Metastatic Breast Carcinoma in the Ovary (tissue), 3 donors: ENCODE results near the genes BMP15, MAGED1, FAM156A, GPR173 and HSD17B10.

DNA sequence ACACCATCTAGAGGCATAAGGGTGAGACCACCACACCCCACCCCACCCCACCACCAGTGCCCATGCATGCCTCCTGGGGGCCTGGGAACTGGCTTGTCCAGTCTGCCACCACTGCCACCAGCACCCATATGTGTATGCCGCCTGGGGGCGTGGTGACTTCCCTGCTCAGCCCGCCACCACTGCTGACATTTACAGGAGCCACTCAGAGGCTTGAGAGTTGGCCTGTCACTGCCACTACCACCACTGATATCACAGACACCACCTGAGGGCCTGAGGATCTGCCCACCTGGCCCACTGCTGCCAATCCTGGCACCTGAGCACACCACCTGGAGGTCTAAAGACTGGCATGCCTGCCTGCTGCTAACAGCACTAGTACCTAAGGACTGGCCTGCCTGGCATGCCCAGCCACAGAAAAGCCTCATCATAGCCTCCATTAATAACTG lies 20.3 kb upstream of the BMP15 start:
- PRO-cap, 3 experiments = no peak in any of the 3 experiments

- PRO-cap, 3 experiments = no peak in any of the 3 experiments
These were observed at the start of gene BMP15 for GRCh38 chrX:50910369-50910991. Gene BMP15, plus strand, starts transcription at chrX:50910735.

DNA sequence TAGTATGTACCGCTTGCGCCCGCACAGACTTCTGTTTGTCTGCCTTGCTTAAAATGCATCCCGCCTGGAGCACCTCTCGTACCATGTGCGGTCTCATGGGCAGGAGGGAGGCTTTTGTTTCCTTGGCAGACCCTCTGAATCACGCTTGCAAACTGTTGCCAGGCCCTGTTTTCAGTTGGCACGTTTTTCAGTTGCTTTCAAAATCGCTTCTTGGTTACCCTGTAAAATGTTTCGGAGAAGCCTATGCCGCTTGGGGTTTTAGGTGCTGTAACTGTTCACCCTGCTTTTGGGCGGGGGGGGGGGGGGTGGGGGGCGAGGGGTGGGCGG lies 799 bp downstream of the NUDT10 start:
- PRO-cap, 3 experiments = no peak in any of the 3 experiments

DNA sequence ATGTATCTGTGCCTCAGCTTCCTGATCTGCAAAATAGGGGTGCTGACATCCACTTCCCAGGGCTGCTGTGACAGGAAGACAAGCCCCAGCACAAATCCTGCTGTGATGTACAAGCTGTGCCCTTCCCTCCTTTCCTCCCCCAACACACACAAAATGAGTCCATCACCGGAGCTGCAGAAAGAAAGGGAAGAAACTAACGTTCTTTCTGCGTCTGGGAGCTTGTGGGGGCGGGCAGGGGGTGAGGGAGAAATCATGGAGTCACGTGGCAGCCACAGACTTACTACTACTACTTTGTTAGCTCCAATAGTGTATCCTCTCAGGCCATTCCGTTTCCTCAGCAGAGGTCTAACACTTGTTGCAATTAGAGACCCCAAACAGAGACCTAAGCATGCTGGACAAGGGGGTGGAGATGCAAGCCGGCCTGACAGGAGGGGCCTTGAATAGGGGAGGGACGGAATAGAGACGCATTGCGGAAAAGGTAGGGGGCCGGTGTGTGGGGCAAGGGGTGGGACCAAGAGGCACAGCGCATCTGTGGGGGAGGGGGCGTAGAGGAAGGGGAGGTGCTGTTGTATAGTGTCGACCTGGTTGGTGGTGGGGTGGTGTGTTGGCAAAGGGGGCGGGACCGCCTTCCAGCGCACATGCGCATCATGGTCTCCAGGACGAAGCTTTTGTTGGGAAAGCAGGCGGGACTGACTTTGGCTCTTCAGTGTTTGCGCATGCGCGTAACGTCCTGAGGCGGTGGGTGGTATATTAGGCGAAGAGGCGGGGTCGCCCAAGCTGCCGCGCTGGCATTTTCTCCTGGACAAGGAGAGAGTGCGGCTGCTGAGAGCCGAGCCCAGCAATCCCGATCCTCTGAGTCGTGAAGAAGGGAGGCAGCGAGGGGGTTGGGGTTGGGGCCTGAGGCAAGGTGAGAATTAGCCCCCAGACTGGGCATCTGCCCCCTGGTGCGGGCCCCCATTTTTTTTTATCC lies at the start of gene MAGED1:
TSS of gene MAGED1 (plus strand) at position 775 of the 970 bp plus-strand sequence.
- PRO-cap, 3 experiments = peak in 3 of 3 experiments; most common plus-strand start position 777 of the sequence (in 3); most common minus-strand start position 531 of the sequence (in 2)

- PRO-cap, 3 experiments = no peak in any of the 3 experiments
These were observed at the start of gene FAM156A for GRCh38 chrX:52958264-52958749. Gene FAM156A, minus strand, starts transcription at chrX:52958518.

GRCh38 chrX:52983209-52983710 lies 24.9 kb upstream of the FAM156A start:
- PRO-cap, 3 experiments = no peak in any of the 3 experiments

GRCh38 chrX:53048092-53049299 lies at the start of gene GPR173:
Gene GPR173, plus strand, starts transcription at chrX:53048789.
- PRO-cap, 3 experiments = peak in 2 of 3 experiments; most common plus-strand start chrX:53048745 (in 1); most common minus-strand start chrX:53048333 (in 2)

DNA sequence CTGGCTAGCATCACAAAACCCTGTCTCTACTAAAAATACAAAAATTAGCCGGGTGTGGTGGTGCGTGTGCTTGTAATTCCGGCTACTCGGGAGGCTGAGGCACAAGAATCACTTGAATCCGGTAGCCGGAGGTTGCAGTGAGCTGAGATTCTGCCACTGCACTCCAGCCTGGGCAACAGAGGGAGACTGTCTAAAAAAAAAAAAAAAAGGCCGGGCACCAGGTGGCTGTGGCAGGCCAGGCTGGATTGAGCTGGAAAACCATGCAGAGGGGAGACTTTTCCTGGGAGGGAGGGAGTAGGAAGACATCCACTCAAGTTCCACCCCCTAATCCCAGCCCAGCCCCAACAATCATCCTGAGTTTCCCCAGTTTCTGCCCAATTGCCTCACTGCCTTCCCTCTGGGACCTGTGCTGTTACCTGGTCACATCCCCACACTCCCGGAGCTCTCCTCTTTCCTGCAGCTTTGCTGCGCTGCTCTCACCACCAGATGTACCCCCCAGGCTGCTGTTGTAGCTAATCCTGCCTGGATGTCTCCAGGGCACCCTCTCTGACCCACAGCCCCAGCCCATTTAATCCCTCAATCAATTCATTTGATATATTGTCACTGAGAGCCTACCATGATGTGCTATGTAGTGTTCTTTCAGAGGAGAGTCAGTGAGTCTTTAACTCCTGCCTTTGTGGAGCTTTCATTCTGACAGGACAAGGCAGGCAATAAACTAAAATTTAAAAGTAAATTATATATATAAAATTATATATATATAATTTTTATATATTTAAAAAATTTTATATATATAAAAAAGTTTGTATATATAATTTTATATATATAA lies 8.9 kb upstream of the TSPYL2 start:
- PRO-cap, 3 experiments = no peak in any of the 3 experiments

GRCh38 chrX:53190973-53191461 lies 34.0 kb downstream of the KDM5C start:
- PRO-cap, 3 experiments = no peak in any of the 3 experiments

GRCh38 chrX:53248576-53249443 lies 23.8 kb upstream of the KDM5C start:
- PRO-cap, 3 experiments = no peak in any of the 3 experiments

GRCh38 chrX:53403529-53404234 lies 18.8 kb downstream of the SMC1A start:
- PRO-cap, 3 experiments = no peak in any of the 3 experiments

DNA sequence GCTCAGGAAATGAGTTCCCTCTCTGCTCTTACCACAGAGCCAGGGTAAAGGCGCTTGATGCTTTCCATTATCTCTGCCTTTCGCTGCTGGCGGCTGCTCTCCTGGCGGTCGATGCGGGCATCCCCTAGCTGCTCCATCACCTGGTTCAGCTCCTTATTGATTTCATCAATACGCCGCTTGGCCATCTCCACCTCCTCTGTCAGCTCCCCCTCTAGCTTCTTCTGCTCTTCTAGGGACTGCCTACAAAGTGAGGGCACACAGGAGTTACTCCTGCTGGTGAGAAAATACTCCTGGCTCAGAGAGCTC lies 13.5 kb downstream of the SMC1A start:
- PRO-cap, 3 experiments = no peak in any of the 3 experiments

DNA sequence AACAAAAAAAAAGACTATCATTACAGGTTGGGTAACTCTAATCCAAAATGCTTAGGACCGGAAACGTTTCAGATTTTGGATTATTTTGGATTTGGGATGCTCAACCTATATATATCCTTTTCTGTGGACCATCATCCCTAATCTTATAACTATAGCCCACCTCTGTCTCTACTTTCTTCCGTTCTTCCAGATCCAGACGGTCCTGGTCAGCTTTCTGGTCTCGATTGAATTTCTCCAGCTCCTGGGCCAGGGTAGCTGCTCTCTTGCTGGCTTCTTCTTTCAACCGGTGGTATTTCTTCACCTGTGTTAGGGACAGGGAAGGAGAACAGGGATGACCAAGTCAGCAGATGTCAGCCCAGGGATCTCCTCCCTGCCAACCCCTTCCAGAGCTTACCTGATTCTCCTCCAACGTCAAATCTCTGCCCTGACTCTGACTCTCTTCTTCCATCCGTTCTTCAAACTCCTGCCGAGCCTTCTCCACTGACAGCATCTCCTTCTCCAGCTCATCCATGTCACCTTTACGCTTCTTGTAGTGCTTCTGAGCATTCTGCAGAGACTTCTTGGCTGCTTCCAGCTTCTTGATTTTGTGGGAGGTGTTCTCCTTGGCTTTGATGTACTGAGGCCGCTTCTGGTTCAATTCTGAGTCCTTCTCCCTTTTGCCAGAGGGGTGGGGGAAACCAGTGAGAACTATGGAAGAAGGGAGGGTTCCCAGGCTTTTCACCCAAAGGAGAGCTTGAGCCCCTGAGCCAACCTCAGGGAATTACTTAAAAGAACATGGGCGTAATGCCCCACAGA lies 10.7 kb downstream of the SMC1A start:
- PRO-cap, 3 experiments = no peak in any of the 3 experiments

DNA sequence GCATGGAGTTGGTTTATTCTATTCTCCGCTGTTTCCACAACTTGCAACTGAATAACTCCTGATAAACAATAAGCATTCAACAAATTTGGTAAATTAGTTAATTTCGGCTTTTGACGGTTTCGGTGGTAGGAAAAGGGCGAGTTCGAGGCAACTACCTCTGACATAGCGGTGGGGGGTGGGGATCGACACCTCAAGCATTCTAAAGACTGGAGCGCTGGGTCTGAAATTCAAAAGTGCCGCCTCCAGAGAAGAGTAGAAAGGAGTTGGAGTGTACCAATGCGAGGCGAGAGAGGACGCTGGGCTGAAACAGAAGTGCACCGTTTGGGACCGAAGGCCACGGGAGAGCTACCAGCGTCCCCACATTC lies 732 bp downstream of the SMC1A start:
- PRO-cap, 3 experiments = no peak in any of the 3 experiments

DNA sequence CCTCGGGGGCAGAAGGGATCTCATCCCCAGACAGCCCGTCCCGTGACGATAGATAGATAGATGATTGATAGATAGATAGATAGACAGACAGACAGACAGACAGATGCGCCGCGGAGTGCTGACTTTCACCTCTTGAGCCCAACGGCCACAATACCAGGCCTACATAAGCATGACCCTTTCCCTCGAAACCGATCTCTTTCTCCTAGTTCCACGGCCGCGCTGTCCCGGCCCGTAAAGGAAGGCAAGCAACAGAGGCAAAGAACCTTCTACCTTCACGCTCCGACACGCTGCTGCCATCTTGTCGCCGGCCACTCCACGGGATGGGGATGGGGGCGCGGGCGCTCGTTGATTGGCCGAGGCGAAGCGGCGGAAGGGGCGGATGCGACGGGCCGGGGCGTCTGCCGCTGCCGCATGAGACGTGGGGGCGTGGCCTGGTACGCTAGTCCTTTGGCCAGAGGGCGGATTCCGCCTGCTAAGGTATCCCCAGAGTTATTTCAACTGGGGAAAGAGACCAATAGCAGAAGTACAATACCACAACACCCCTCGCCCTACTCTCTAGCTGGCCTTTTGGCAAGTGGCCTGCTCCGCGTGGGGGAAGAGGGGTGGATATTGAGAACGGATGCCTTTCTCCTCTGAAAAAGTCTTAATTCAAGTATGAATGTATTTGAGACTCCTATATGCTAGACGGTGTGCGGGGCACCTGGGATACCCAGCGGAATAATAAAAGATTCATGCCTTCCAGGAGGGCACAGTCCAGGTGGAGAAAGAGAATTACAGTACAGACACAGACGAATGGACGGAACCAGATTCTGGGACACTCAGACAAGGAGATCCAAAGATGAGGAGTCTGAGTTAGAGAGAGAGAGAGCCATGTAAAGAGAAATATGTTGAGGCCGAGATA lies at the start of gene HSD17B10:
TSS of gene HSD17B10 (minus strand) at position 322 of the 901 bp plus-strand sequence.
- PRO-cap, 3 experiments = peak in 3 of 3 experiments; most common plus-strand start position 454 of the sequence (in 2); most common minus-strand start position 322 of the sequence (in 3)

DNA sequence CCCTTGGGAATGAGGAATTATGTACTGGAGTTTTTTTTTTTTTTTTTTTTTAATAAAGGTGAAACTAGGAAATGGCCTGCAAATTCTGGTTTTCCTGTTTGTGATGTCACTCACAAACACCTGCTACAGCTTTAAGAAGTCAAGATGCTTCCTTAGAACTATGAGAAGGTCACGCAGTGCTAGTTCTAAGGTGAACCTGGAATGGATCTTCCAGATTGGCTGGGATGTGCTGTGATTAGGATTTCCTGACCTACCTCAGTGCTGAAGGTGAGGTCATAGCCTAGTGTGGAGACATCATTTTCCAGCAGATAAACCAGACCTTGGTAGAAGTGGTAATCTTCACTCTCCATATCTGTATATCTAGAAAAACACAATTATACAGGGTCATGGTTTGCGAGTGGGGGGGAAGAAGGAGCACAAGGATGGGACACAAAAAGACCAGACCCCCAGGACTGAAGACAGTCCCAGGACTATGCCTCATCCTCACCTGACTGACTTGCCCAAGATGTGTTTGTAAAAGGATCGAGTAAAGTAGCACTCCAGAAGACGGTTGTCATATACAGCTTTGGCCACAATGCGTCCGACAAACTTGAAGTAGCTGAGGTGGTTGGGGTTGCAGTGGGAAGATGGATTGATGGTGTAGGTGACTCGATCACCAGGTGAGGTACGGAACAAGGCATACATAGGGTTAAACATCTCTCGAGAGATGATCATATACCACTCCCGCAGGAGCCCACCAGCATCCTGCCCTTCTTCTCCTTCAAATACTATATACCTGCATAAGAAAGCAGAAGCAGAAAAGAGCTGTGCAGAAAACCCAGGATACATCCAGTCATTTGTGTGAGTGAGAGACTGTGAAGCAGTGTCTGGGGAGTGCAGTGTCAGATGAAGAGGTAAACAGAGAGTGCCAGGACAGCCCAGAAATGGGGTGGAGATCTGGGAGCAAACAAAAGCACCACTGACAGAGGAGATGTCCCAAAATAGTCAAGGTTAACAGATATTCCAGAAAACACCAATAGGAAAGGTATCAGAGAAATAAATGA lies 102.0 kb upstream of the HSD17B10 start:
- PRO-cap, 3 experiments = no peak in any of the 3 experiments

GRCh38 chrX:54440552-54441199 lies 472 bp downstream of the TSR2 start:
- PRO-cap, 3 experiments = no peak in any of the 3 experiments

- PRO-cap, 3 experiments = no peak in any of the 3 experiments
These were observed 21.6 kb downstream of the FGD1 start for GRCh38 chrX:54474386-54474903.

DNA sequence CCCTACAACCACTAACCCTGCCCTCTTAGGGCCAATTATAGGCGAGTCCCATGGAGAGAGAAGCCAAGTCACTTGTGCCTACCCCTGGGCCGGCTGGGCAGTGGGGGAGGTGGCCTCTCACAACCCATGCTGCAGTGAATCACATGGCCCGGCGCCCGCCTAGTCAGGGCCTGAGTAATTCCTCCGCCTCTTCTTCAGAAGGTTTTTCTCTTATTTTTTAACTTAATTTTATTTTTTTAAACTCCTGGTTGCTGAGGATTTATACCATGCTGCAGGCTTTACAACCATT lies 3.6 kb downstream of the FGD1 start:
- PRO-cap, 3 experiments = no peak in any of the 3 experiments

GRCh38 chrX:54539936-54540499 lies 10.0 kb downstream of the GNL3L start:
- PRO-cap, 3 experiments = no peak in any of the 3 experiments